Upper lobe of left lung (tissue), 5 donors: ENCODE measurements around a stretch of chr1.

- PRO-cap, 2 experiments = no peak in any of the 2 experiments
- RAMPAGE, long total RNA, 4 experiments = no peak in any of the 4 experiments
These were observed 51.9 kb downstream of the IER5 start for GRCh38 chr1:181140351-181140875.

- PRO-cap, 2 experiments = no peak in any of the 2 experiments
- RAMPAGE, long total RNA, 4 experiments = no peak in any of the 4 experiments
These were observed 119.8 kb upstream of the ZNF648 start for GRCh38 chr1:182181377-182181677.

GRCh38 chr1:182288702-182289373 lies 102.8 kb downstream of the GLUL start:
- PRO-cap, 2 experiments = no peak in any of the 2 experiments
- RAMPAGE, long total RNA, 4 experiments = no peak in any of the 4 experiments

DNA sequence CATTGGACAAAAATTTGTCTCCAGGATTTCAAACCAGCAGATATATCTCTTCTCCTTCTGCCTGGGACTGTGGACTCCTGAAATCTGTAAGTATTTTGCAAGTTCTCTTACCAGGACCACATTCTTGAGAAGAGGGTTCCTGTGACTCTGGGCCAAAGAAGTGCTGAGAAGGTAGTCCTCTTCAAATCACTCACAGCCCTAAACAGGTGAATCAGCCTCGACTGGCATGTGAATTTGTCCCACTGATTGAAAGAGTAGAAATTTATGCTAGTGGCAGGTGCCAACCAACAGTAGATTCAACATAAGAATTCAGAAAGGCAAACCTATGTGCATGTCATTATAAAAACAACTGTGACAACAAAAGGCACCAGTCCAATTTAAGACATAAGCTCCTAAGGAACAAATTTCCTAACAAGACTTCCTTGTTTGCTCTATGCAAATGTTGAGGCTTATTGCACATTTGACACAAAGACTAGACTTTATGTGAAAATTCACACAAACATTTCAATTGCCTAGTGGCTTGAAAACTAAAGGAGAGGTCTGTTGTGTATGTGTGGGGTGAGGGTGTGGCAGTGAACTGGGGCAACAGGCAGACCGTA lies 74.2 kb downstream of the GLUL start:
- PRO-cap, 2 experiments = no peak in any of the 2 experiments
- RAMPAGE, long total RNA, 4 experiments = no peak in any of the 4 experiments

DNA sequence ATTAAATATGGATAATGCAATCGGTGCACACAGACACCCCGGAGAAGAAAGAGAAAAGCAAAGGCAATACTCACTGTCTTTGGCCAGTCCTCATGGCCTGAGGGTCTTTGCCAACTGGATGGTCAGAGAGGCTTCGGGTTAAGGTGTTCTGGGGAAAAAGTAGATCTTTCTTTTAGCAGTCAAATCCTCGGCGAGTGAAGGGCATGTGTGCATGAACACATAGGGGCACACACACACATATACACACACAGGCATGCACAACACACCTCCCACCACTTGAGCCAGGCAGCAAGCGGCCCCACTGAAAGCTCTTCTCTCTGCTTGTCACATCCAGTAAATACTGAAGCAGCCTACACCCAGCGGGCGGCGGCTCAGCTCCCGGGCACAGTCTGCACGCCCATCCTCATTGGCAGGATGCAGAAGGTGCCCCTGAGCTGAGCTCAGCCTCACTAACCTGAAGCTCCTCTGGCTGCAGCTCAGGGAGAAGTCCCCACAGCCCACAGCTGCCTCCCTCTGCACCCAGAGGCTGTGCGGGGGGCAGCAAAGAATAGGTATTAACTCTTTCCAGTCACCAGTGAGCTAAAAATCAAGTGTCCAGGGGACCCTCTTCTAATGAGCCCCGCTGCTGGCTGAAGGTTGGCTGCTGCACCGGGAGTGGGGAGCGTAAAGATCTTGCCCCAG lies 12.7 kb downstream of the RGS8 start:
- PRO-cap, 2 experiments = no peak in any of the 2 experiments
- RAMPAGE, long total RNA, 4 experiments = no peak in any of the 4 experiments

- PRO-cap, 2 experiments = no peak in any of the 2 experiments
- RAMPAGE, long total RNA, 4 experiments = no peak in any of the 4 experiments
These were observed 391 bp downstream of the SHCBP1L start for GRCh38 chr1:182952499-182953050.

DNA sequence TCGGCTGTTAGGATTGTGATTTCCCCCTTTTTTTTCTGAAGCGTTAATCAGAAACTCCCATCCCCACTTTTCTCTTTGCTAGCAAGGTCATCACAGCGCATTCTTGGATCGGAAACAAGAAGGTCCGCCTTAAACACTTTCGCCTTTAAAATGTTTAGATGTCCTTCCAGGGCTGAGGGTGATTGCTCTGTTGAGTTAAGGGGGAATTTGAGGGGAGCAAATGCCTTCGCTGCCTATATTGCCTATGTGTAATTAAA lies 1.1 kb downstream of the LAMC1 start:
- PRO-cap, 2 experiments = no peak in any of the 2 experiments
- RAMPAGE, long total RNA, 4 experiments = no peak in any of the 4 experiments

GRCh38 chr1:183043680-183044436 lies 20.6 kb downstream of the LAMC1 start:
- PRO-cap, 2 experiments = no peak in any of the 2 experiments
- RAMPAGE, long total RNA, 4 experiments = no peak in any of the 4 experiments

- PRO-cap, 2 experiments = no peak in any of the 2 experiments
- RAMPAGE, long total RNA, 4 experiments = no peak in any of the 4 experiments
These were observed 14.3 kb downstream of the LAMC2 start for GRCh38 chr1:183200358-183200785.

GRCh38 chr1:183243608-183244259 lies 57.7 kb downstream of the LAMC2 start:
- PRO-cap, 2 experiments = no peak in any of the 2 experiments
- RAMPAGE, long total RNA, 4 experiments = no peak in any of the 4 experiments

GRCh38 chr1:183272562-183272875 lies 86.5 kb downstream of the LAMC2 start:
- PRO-cap, 2 experiments = no peak in any of the 2 experiments
- RAMPAGE, long total RNA, 4 experiments = no peak in any of the 4 experiments

GRCh38 chr1:183278429-183279672 lies 92.8 kb downstream of the LAMC2 start:
- PRO-cap, 2 experiments = no peak in any of the 2 experiments
- RAMPAGE, long total RNA, 4 experiments = no peak in any of the 4 experiments

GRCh38 chr1:183559825-183560791 lies 30.2 kb downstream of the NCF2 start:
- PRO-cap, 2 experiments = no peak in any of the 2 experiments
- RAMPAGE, long total RNA, 4 experiments = no peak in any of the 4 experiments

GRCh38 chr1:183580237-183580741 lies 10.0 kb downstream of the NCF2 start:
- PRO-cap, 2 experiments = no peak in any of the 2 experiments
- RAMPAGE, long total RNA, 4 experiments = no peak in any of the 4 experiments

GRCh38 chr1:183604176-183604847 lies 14.1 kb upstream of the NCF2 start:
- PRO-cap, 2 experiments = no peak in any of the 2 experiments
- RAMPAGE, long total RNA, 4 experiments = no peak in any of the 4 experiments

DNA sequence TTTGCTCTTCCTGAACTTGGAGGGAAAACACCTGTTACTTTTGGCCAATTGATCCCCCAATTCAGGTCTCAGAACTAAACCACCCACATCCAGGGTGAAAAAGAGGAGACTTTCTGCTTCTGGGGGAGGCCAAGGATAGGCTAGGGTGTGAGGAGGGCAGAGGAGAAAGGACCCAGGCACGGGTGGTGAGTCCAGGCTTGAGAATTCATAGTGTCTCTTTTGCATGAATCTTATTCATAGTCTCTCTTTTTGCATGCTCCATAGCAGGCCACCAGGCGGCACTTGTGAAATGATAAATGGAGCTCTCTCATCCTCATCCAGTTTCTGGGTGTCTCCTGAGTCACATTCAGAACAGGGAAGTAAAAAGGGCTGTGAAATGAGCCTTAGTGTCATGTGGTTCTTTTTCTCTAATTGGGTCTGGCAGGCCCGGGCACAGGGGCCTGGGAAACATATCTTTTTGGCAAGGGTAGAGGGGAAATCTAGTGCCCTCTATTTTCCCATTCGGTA lies 18.9 kb upstream of the NCF2 start:
- PRO-cap, 2 experiments = no peak in any of the 2 experiments
- RAMPAGE, long total RNA, 4 experiments = no peak in any of the 4 experiments

- PRO-cap, 2 experiments = no peak in any of the 2 experiments
- RAMPAGE, long total RNA, 4 experiments = no peak in any of the 4 experiments
These were observed 1.1 kb downstream of the ARPC5 start for GRCh38 chr1:183634474-183634871.

GRCh38 chr1:183866101-183867028 lies 61.4 kb downstream of the RGL1 start:
- PRO-cap, 2 experiments = no peak in any of the 2 experiments
- RAMPAGE, long total RNA, 4 experiments = no peak in any of the 4 experiments

GRCh38 chr1:183867029-183867531 lies 62.2 kb downstream of the RGL1 start:
- PRO-cap, 2 experiments = no peak in any of the 2 experiments
- RAMPAGE, long total RNA, 4 experiments = start-site peak on the plus strand in 1 of 4 experiments, at chr1:183867178-183867323 at its widest, 22 reads per replicate

GRCh38 chr1:183870426-183870715 lies 65.5 kb downstream of the RGL1 start:
- PRO-cap, 2 experiments = no peak in any of the 2 experiments
- RAMPAGE, long total RNA, 4 experiments = no peak in any of the 4 experiments